Airway epithelial cell (primary cell): ENCODE measurements around the gene APOL4.

GRCh38 chr22:35356514-35357063 lies 24.3 kb upstream of the HMOX1 start:
- RAMPAGE, long total RNA: no peak

DNA sequence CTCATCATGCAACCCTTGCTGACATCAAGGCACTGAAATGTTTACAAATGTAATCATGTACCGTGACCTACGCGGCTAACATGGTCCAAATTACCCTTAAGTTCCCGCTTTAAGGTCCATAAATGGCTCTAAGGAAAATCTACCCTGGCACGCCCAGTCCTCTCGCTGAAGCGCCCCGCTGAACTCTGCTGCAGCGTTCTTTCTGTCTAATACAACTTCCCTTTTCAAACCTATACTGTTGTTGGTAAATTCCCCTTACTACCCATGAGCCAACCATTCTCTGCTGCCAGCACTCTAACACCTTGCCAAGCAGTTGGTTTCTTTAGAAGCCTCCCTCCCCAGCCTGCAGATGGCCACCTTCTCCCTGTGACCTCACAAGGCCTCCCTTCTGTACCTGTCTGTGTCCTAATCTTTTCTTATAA lies 13.5 kb upstream of the HMOX1 start:
- RAMPAGE, long total RNA: no peak

GRCh38 chr22:35381774-35382277 lies 930 bp downstream of the HMOX1 start:
- RAMPAGE, long total RNA: no peak

DNA sequence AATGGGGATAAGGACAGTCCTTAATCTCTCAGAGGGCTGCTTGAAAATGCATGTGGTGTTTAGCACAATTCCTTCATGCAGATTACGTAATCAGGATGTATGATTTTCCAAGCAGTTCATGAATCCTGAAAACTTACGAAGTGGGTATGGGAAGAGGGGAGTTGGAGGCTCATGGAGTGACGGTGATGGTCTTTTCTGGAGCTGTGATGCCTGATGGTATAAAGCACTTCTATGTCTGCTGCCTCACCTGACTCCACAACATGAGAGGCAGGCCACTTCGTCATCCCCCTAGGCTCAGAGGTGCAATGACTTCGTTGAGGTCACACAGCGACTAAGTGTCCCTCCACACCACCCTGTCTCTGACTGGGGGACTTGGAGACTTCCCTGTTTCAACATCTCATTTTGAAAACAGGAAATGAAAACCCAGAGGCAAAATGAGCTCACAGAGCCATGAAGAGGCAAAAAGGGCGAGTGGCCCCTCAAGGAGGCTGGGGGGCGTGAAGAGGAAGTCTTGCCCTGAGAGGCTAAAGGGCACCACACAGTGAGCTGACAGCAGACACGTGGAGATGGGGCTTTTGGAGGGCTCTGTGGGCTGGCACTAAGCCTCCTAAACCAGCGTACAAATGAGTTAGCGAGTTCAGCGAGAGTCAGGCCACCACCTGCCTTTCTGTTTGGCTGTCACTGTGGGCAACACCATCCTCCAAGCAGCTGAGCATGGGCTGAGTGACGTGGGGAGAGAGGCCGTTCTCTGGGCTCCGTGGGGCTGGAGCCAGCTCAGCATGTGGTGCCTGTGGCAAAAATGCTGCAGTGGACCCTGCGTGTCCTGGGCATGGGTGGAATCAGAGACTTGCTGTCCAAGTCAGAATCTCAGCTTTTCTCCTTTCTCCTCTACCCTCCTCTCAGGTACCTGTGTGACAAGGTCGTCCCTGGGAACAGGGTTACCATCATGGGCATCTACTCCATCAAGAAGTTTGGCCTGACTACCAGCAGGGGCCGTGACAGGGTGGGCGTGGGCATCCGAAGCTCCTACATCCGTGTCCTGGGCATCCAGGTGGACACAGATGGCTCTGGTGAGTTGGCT lies 10.2 kb downstream of the MCM5 start:
- RAMPAGE, long total RNA: no peak

DNA sequence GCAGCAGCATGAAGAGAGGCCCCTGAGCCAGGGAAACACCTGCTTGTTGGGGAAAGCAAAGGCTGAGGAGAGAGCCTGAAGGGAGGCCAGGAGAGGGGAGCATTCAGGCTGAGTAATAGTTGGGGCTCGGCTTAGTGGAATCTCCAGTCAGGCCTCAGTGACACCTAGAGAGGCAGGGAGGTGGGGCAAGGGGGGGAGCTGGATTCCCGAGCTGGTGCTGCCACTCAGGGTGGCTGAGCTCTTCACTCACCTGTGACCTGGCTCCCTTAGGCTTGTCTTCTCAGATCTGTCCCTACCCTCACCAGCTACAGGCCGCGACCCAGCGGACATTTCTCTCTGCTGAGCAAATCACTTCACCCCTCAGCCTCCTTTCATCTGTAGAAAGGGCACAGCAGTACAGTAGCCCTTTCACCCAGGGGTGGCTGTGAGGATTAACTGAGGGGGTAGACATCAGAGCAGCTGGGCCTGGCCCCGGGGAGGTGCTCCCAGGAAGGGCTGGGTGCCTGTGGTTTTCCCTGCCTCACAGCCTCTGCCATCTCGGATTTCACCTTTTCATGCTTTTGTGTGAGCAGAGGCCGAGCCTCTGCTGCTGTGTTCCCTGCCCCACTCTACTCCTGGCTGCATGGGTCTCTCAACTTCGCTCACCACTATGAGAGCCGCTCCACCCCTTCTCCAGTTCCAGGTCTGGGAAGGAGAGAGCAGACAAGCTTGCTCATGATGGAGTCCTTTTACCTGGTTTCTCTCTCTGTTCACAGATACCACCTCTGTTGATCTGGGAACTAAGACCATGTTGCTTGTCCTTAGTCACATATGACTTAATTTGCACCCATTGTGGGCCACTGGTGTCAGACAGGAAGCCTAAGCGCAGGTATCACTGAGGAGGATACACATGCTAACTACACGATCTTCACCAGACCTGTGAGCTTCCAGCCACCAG lies 26.6 kb downstream of the MCM5 start:
- RAMPAGE, long total RNA: no peak

DNA sequence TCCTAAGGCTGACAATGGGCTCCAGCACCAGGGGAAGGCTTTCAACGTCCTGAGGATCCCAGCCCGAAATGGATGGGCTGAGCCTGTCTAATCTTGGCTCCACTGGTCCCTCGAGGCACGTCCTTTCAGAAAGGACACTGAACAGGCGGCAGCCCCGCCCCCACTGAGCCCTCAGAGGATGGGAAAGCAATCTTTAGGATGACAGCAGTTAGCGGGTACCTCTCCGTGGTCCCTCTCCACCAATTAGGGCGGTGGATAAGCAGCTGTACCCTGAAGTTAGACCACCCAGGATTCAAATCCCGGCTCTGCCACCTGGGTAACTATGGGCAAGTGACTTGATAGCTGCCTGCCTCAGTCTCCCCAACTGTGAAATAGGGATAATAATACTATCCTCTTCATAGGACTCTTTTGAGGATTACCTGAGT lies 27.3 kb downstream of the RASD2 start:
- RAMPAGE, long total RNA: no peak

GRCh38 chr22:35582336-35582668 lies 34.8 kb downstream of the MB start:
- RAMPAGE, long total RNA: no peak

- RAMPAGE, long total RNA: no peak
Measured at GRCh38 chr22:35620612-35621431, 3.7 kb upstream of the MB start.

DNA sequence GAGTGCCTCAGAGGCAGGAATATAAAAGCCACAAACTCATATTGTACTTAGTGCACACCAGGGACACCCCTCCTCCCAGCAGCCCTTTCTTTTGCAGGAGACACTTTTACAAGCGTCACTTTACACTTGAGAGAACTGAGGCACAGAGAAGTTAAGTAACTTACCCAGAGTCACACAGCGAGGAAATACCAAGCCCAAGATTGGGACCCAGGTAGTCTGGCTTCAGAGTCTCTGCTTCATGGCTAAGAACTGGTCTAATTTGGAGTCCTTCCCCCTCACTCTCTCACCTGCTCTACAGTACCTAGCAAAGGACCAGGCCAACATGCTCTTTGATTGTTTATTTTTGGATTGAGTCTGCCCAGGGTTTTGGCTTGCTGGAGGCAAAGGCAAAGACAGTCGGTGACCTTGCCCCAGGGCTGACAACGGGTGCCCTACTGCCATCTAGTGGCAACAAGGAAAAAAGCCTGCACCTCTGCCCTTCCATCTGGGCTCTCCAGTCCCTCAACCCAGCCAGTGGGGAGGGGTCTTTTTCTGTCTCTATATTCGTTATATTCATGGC lies 6.0 kb upstream of the MB start:
- RAMPAGE, long total RNA: no peak

GRCh38 chr22:35649293-35649504 lies 953 bp downstream of the APOL6 start:
- RAMPAGE, long total RNA: no peak

- RAMPAGE, long total RNA: no peak
Measured at GRCh38 chr22:35838352-35838894, 120.8 kb downstream of the APOL5 start.

DNA sequence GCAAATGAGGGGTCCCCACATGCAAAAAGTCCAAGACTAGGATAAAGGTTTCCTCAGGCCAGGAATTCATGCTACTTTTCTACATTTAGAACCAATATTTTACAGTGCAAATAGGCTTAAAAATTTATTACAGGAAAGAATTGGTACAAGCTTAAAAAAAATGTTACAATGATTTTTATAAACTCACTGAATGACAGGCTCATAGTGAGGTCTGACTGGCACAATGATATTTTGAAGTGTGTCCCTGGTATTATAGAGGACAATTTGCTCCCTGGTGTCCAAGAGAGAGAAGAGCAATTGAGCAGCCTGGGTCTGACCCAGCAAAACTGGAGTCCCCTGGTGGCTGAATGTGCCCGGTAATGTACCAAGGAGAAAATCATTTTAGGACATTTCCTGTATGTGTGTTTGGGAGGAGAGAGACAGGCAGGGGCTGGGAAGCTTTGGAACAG lies 125.2 kb downstream of the APOL5 start:
- RAMPAGE, long total RNA: no peak

- RAMPAGE, long total RNA: no peak
Measured at GRCh38 chr22:35961227-35962119, 67.2 kb downstream of the RBFOX2 start.

DNA sequence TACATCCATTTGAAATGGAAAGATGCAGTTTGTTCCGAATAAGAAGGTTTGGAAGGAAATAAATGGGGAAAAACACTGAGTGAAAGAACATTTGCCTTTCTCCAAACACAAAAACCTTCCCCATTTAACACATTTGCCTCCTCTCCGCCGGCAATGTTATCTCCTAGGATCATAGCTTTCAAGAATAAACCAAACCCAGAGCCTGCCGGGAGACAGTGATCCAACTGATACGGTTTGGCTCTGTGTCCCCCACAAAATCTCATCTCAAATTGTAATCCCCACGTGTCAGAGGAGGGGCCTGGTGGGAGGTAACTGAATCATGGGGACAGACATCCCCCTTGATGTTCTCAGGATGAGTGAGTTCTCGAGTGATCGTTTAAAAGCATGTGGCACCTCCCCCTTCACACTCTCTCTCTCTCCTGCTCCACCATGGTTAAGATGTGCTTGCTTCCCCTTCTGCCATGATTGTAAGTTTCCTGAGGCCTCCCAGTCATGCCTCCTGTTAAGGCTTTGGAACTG lies 33.3 kb downstream of the RBFOX2 start:
- RAMPAGE, long total RNA: no peak

DNA sequence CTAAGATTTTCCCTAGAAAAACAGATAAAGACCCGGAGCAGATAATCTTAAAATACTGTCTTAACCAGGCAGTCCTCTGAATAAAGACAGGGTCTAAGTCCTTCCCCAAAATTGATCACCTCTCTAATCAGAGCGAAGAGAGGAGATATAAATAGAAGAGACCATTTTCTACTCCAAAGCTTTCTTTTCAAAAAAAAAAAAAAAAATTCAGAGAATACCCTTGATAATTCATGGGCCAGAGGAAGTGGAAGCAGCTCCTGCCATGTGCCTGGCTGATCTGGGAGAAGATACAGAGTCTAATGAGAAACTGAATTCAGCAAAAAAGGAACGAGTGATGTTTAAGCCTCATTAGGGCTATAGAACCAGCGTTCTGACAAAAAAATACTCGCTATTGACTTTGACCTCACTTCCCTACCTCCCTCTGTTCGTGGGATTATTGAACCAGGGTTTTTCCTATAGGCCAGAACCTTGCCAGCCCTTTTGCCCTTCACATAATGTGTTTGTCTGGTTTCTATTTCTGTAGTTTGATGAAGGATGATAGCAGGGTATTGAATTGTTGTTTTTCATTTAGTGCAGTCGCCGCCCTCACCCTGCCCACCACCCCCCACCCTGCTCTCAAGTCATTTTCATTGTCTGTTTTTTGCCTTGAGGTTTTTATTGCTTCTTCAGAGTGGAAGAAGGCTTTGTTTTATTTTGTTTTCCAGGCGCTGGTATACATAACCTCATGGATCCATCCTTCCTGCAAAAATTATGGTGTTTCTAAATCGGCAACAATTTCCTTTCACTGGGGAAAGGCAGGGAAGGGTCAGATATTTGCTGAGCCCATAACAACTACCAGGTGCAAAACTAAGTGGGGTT lies 7.6 kb upstream of the RBFOX2 start:
- RAMPAGE, long total RNA: no peak

DNA sequence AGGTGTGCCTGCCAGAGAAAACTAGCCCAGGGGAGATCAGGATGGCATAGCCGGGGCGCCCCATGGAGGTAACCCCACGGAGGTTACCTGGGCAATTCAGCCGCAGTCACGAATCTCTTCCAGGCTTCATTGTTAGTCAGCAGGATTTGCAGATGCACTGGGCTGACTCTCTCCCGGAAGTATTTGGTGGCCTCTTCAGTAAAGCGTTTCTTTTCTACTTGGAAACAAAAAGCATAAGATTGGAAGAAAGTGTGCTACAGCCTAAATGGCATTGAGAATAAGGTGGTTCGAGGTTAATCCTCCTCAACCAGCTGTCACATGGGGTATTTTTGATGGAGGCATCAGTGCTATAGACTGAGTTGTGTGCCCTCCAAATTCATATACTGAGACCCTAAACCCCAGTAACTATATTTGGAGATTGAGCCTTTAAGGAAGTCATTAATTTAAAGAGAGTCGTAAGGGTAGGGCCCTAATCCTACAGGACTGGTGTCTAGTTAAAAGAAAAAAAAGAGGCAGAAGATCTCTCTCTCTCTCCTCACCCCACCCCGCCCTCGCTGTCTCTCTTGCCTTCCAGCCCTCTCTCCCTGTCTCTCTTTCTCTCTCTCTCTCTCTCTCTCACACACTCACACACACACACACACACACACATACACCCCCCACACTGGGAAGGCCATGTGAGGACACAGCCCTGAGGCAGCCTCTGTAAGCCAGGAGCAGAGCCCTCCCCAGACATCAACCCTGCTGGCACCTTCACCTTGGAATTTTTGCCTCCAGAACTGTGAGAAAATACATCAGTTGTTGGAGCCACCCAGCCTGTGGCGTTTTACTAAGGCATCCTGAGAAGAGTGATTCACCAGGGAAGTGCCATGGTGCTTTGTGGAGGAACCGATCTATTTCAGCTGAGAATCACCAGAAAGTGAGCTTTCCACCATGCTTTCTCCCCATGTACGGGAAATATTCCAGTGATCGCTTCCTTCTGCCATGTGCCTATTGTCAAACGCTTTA lies 14.9 kb downstream of the APOL3 start:
- RAMPAGE, long total RNA: no peak

- RAMPAGE, long total RNA: no peak
Measured at GRCh38 chr22:36201504-36202302, at the start of gene APOL4. Gene APOL4 (minus strand): TSS chr22:36201809.

GRCh38 chr22:36288239-36289371 lies 35.7 kb downstream of the APOL1 start:
- RAMPAGE, long total RNA: no peak

- RAMPAGE, long total RNA: no peak
Measured at GRCh38 chr22:36293080-36293540, 40.2 kb downstream of the APOL1 start.

GRCh38 chr22:36300602-36301222 lies 47.8 kb downstream of the APOL1 start:
- RAMPAGE, long total RNA: no peak